Caco-2 (cell line): ENCODE data around the genes IFT27, NCF4 and TST.

GRCh38 chr22:36394933-36395498, 7.2 kb upstream of the MYH9 start:
- PRO-cap = no peak
- RRBS = no CpG with 5 or more reads among the region's 8 CpGs

GRCh38 chr22:36449850-36450235, 31.6 kb downstream of the TXN2 start:
- PRO-cap = no peak
- RRBS = no CpG with 5 or more reads among the region's 6 CpGs

DNA sequence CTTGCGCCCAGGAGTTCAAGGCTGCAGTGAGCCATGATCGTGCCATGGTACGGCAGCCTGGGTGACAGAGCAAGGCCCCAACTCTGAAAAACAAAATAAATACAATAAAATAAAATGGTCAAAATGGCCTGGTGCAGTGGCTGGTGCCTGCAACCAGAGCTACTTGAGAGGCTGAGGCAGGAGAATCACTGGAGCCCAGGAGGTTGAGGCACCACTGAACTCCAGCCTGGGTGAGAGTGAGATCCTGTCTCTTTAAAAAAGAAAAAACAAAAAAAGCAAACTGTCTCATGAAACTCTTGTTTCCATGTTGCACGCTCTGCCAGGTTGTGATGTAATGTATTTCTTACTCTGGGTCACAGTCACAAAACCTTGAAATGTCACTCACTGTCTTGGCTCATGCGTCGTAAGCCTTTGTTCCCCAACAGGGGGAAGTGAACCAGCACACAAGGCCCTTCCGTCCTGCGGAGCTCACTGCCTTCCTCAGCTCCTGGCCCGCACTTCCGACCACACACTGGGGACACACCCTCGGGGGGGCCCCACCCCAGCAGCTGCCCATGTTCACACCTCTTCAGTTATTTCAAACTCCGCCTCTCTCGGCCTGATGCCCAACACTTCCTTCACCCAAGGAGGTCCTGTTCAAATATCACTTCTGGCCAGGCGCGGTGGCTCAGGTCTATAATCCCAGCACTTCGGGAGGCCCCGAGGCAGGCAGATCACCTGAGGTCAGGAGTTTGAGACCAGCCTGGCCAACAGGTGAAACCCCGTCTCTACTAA, 29.8 kb downstream of the TXN2 start:
- PRO-cap = no peak
- RRBS = no CpG with 5 or more reads among the region's 18 CpGs

DNA sequence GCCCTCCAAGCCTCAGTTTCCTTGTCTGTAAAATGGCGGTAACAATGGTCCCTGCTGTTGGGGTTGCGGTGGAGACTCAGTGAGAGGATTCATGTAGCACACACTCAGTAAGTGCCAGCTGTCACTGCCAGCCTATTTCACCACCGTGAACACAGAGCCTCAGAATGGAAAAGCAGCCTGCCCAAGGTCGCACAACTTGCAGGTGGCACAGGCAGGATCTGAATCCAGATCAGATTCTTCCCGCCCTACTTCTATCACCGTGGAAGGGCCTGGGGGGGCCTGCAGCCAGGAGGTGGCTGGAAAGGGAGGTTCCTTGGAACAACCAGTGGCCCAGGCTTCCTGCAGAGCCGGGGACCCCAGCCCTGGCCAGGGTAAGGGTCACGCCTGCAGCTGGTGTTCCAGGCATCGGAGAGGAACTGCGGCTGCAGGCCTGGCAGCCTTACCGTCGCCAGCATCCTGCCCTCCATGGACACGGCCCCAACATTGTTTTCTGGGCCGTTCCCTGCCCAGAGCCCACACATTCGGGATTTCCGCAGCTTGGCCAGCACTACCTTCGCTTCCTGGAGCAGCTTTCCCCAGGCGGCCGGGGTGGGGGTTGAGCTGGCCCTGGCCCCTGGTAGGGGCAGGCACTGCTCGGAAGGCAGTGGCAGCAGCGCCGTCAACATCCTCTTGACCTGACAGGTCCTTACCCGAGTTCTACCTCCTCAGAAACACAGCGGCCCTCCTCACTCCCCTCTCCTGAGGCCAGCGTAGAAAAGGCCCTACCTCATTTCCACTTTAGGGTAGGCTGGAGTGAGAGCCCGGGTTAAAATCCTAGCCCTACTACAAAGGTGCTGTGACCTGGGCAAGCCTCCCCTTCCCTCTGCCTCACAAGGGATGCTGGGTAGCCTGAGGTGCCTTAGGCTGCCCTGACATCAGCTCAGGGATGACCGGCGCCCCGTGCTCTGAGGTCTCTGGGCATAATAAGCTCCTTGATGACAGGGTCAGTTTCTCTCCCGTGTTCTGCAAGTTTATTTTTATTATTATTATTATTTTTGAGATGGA, 17.6 kb downstream of the TXN2 start:
- PRO-cap = no peak
- RRBS = no CpG with 5 or more reads among the region's 30 CpGs

DNA sequence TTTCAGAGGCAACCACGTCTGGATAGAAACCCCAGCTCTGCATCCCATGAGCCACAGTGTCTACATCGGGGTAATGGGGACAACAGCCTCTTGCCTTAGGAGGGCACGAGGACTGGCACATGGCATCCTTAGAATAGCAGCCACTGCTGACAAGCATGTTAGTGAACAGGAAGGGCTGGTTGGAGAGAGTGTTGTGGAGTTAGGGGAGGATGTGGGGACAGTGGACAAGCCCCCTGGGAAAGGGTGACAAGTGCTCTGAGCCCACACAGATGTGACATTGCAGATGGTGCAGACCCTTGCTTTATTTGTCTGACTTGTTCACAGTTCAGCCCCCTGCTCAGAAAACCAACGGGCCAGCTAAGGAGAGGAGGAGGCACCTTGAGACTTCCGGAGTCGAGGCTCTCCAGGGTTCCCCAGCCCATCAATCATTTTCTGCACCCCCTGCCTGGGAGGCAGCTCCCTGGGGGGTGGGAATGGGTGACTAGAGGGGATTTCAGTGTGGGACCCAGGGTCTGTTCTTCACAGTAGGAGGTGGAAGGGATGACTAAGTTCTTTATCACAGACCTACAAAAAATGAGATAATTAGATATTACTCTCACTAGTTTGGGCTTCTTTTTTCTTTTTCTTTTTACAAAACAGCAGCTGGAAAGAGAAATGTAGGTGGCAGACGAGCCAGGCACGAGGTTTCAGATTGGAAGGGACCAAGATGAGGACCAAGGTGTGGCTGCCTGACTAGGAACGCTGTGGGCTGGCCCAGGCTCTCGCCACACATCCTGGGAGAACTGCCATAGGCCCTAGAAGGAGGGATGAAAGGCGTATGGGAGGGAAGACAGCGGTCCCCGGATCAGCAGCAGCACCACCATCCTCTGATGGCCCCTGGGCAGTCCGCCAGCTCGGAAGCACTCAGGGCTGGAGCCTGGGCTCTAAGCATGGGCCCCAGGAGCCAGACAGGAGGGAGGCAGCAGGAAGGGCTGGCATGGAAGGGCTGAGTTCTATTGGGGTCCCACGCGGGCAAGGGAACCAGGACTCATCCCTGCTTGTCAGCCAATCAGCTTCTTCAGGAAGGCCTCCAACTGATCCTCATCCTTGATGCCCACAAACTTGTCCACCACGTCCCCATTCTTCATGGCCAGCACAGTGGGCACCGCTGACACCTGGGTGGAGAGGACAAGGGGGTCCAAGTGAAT, 14.3 kb downstream of the TXN2 start:
- PRO-cap = no peak
- RRBS = no CpG with 5 or more reads among the region's 19 CpGs

- PRO-cap = no peak
- RRBS = no CpG with 5 or more reads among the region's 7 CpGs
Observed at GRCh38 chr22:36468011-36468442, 13.4 kb downstream of the TXN2 start.

- PRO-cap = no peak
- RRBS = no CpG with 5 or more reads among the region's 28 CpGs
Observed at GRCh38 chr22:36471007-36471908, 10.2 kb downstream of the TXN2 start.

DNA sequence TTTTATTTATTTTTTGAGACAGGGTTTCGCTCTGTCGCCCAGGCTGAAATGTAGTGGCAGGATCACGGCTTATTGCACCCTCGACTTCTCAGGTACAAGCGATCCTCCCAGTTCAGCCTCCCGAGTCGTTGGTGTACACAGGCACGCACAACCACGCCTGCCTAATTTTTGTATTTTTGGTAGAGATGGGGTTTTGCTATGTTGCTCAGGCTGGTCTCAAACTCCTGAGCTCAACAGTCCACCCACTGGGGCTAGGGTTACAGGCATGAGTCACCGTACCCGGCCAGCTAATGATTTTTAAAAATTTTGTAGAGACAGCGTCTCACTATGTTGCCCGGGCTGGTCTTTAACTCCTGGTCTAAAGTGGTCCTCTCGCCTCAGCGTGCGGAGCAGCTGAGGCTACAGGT, 810 bp upstream of the EIF3D start:
- PRO-cap = no peak
- RRBS = no CpG with 5 or more reads among the region's 16 CpGs

DNA sequence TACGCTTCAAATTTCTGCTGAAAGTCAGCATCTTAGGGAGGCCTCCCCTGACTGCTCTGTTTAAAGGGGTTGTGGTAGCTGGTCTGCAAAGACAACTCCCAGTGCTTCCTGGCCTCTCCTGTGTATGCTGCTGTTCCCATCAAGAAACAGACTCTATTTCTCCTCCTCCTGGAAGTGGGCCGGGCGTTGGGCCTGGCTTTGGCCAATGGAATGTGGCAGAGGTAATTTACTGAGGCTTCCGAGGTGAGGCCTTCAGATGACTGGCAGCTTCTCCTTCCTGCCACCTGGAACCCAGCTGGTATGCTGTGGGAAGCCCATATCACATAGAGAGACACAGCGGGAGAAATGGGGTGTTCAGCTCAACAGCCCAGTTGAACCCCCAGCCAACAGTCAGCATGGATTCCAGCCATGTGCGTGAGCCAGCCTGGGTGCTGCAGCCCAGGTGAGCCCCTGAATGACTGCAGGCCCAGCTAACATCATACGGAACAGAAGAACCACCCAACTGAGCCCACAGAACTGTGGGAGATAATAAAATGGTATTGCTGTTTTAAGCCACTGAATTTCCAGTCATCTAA, 25.2 kb upstream of the EIF3D start:
- PRO-cap = no peak
- RRBS = no CpG with 5 or more reads among the region's 7 CpGs

GRCh38 chr22:36775518-36776748, at the start of gene IFT27:
Gene IFT27 (minus strand): TSS chr22:36776119.
- PRO-cap = unidirectional peak, plus-strand start at chr22:36775715; unidirectional peak, minus-strand start at chr22:36776077; bidirectional peak, plus-strand start at chr22:36776623, minus-strand start at chr22:36776348
- RRBS = 4% methylated on average over 10 of the region's 70 CpGs

DNA sequence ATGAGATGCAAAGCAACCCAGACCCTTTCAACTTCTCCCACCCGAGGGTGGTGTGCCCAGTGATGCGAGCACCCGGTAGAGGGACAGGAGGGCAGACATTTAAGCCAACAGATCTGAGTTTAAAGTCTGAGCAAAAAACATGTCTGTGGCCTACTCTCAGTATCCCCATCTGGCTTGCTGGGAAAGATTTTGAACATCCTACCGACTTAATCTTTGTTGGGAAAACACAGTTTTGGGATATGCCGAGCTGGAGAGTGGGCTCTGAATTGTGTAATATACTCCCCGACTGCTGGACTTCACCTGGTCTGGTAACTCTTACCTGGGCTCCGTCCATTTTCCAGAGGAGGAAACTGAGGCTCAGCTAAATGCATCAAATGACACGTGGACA, 10.6 kb upstream of the IFT27 start:
- PRO-cap = no peak
- RRBS = no CpG with 5 or more reads among the region's 8 CpGs

DNA sequence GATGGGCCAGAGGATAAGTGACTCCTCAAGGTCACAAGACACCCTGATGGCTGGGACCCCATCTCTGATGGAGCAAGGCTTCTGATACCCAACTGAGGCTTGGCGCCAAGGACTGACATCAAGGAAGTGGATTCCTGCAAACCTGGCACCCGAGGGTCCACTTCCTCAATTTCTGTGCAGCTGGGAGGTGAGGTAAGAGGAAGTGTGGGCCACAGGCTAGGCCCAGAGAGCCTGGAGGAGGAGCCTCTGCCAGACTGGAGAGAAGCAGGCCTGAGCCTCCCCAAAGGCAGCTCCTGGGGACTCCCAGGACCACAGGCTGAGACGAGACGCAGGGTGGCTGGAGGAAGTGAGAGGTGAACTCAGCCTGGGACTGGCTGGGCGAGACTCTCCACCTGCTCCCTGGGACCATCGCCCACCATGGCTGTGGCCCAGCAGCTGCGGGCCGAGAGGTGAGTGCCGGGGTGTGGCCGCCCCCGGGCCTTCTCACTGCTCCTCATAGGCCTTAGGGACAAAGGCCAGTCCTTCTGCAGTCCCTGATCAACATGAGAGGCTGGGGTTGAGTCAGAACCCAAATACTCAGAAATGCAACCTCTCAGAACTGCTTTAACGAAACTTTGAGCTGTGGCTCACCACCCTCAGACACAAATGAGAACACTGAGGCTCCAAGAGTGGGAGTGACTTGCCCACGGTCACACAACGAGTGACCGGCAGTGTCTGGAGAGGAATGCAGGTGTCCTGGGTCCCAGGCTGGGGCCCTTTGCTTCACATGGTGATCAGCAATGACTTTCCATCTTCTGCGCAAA, at the start of gene NCF4:
TSS of gene NCF4 (plus strand) at position 252 of the 803 bp plus-strand sequence.
- PRO-cap = no peak
- RRBS = no CpG with 5 or more reads among the region's 16 CpGs

- PRO-cap = no peak
- RRBS = no CpG with 5 or more reads among the region's 3 CpGs
Observed at GRCh38 chr22:36874096-36874468, 13.3 kb downstream of the NCF4 start.

- PRO-cap = no peak
- RRBS = no CpG with 5 or more reads among the region's 14 CpGs
Observed at GRCh38 chr22:37016141-37016983, 2.9 kb downstream of the TST start.

GRCh38 chr22:37019196-37019649, at the start of gene TST:
Gene TST (minus strand): TSS chr22:37019447.
- PRO-cap = bidirectional peak, plus-strand start at chr22:37019553, minus-strand start at chr22:37019447
- RRBS = 2% methylated on average over 28 of the region's 66 CpGs

GRCh38 chr22:37024249-37024997, 4.9 kb downstream of the MPST start:
- PRO-cap = no peak
- RRBS = 97% methylated on average over 17 of the region's 79 CpGs

DNA sequence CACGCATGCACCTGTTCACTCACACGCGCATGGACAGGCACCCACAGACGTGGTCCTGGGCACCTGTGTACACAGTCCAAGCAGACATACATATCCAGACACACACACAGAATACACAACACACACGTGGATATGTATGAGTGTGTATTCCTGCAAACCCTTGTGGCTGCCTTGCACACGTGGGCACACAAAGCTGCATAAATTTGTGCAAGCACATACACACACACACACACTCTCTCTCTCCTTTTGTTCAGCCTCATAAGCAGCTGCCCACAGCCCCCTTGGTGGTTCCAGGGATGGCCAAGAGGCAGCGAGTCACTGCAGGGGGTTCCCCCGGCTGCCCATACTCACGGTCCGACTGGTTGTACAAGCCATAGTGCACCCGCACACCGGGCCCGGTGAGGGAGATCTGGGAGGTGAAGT, 23.3 kb downstream of the KCTD17 start:
- PRO-cap = no peak
- RRBS = 52% methylated on average over 5 of the region's 13 CpGs

DNA sequence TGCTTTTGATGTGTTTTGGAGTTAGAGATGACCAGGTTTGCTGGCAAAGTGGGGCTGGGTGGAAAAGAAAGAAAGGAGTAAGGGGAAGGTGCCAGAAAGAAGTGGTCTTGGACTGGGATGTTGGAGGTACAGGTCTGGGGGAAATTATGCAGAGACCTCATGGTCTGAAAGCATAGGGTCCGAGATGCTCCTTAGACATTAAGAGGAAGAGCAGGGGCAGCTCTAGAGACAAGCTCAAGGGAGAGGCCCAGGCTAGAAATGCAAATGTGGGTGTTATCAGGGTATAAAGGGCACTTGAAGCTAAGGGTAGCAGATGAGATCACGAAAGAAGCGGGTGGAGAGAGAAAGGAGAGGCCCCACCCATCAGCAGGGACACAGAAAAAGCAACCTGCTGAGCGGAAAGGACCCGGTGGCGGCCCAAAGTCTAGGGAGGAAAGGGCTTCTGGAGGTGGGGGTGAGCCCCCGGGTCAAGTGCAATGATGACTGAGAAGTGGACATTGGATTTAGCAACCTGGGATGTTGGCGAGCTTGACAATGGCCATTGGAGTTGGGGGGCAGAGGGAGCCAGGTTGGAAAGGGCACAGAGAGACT, 8.9 kb downstream of the TMPRSS6 start:
- PRO-cap = no peak
- RRBS = 45% methylated on average over 3 of the region's 8 CpGs

- PRO-cap = no peak
- RRBS = no CpG with 5 or more reads among the region's 17 CpGs
Observed at GRCh38 chr22:37166487-37166892, 16.8 kb upstream of the IL2RB start.

DNA sequence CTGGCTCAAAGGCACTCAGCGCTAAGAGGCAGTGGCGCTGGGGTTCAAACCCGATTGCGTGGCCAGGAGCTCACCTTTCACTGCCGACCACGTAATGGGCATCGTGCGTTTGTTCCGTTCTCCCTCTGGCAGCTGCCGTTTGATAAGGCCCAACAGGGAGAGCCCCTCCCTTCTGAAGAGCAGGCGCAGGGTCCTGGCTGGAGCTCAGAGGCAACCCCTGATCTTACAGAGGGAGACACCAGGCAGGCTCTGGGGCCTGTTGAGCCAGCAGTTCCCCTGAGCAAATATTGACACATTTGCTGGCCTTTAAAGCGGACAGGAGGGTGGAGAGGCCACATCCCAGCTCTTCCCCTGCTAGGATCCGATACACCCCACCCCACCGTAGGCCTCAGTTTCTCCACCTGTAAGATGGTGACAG, 11.7 kb upstream of the C1QTNF6 start:
- PRO-cap = bidirectional peak, plus-strand start at position 309 of the sequence, minus-strand start at position 251 of the sequence
- RRBS = no CpG with 5 or more reads among the region's 14 CpGs